ENCODE measurements around a stretch of chr1.

DNA sequence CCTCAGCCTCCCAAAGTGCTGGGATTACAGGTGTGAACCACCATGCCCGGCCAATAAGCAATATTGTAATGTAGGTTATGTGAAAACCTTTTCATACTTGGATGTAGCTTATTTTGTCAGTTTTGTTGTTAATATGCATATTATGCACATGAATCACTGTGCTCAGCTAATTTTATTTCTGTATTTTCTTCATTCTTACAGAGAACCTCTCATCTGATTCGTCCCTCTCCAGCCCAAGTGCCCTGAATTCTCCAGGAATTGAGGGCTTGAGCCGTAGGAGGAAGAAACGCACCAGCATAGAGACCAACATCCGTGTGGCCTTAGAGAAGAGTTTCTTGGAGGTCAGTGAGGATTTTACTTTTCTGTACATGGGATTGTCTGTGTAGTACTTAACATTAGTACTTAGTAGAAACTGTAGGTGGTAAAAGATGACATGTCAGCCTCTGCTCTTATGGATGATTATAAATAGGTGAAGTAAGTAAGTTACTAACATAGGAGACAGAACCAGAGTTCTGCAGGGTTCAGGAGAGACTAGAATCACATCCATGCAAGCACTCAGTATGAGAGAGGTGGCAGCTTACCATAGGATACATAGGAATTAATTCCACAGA is 120.4 kb downstream of the CD247 start:
- PRO-cap: no peak
- RAMPAGE, long total RNA, 3 experiments: no peak in any of the 3 experiments

GRCh38 chr1:167433227-167434114 is 84.9 kb downstream of the CD247 start:
- PRO-cap: no peak
- RAMPAGE, long total RNA, 3 experiments: no peak in any of the 3 experiments

DNA sequence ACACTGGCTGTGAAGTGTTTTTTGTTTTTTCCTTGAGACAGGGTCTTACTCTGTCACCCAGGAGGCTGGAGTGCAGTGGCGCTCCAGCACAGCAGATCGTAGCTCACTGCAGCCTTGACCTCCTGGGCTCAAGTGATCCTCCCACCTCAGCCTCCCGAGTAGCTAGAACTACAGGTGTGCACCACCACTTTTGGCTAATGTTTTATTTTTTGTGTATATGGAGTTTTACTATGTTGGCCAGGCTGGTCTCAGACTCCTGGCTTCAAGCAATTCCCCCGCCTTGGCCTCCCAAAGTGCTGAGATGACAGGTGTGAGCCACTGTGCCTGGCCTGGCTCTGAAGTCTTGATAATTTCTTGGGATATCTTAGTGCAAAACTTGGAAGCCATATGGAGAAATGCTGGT is 40.8 kb downstream of the CD247 start:
- PRO-cap: no peak
- RAMPAGE, long total RNA, 3 experiments: no peak in any of the 3 experiments

DNA sequence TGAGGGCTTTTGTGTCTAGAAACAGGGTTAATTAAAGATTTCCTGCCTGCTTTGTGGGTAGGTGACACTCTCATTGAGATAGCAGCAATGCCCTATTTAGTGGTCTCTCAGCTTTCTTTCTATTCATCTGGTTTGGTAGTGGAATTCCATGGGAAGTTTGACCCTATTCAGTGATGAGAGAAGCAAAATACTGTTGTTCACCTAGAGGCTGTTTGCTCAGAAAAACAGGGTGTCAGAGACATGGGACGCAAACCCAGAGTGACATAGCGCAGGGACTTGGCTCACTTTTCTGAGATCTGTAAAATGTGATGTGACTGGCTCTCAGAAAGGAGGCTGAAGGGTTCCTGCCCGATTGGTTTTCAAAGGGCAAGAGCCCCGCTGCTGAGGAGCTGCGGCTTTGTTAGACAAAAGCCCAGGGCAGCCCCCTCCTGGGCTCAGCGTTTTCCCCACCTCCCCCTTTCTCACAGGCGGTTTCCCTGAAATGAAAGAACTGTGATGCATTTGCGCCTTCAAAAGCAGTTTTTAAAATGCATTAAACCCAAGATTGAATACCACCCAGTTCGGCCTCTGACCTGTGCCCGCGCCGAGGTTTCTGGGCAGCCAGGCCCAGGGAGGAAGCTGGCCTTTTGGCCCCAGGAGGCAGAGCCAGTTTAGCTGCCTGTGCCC is 28.9 kb downstream of the CD247 start:
- PRO-cap: no peak
- RAMPAGE, long total RNA, 3 experiments: no peak in any of the 3 experiments

- PRO-cap: no peak
- RAMPAGE, long total RNA, 3 experiments: no peak in any of the 3 experiments
Observed at GRCh38 chr1:167532518-167532773, 14.1 kb upstream of the CD247 start.

DNA sequence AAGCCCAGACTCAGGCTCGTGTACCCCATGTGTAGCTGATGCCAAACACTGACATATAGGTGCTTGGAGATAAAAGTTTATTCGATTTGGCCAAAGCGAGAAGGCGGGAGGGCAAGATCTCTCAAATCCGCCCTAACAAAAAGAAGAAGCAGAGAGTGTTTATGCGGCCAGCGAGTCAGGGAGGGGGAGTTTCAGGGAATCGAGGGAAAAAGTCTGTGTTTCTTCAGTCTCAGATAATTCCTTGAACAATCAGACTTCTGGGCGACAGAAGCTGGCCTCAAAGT is 594 bp upstream of the CREG1 start:
- PRO-cap: no peak
- RAMPAGE, long total RNA, 3 experiments: no peak in any of the 3 experiments

GRCh38 chr1:167564441-167565128 is 11.0 kb upstream of the CREG1 start:
- PRO-cap: no peak
- RAMPAGE, long total RNA, 3 experiments: no peak in any of the 3 experiments

DNA sequence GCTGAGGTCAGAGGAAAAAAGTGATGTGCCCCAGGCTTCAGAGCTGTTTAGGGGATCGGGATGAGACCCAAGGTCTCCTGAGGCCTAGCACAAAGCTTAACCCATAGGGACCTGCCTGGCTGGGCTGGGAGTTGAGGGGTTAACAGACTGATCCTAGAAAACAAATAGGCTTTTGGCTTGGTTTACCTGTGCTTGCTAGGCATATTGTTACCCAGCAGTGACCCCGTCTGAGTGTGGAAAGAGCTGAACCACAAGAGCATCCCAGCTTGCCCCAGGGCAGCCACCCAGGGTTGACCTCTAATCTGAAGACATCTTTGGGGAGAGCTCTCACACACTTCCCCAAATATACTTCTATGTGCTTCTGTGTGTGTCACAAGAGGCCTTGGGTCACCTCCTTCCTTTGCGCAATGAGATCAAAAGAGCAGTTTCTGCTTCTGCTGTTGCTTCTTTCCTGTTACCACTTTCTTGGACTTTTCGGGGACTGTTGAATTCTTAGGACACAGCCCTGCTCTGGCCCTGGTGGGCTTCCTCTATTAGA is 28.7 kb upstream of the RCSD1 start:
- PRO-cap: no peak
- RAMPAGE, long total RNA, 3 experiments: no peak in any of the 3 experiments

DNA sequence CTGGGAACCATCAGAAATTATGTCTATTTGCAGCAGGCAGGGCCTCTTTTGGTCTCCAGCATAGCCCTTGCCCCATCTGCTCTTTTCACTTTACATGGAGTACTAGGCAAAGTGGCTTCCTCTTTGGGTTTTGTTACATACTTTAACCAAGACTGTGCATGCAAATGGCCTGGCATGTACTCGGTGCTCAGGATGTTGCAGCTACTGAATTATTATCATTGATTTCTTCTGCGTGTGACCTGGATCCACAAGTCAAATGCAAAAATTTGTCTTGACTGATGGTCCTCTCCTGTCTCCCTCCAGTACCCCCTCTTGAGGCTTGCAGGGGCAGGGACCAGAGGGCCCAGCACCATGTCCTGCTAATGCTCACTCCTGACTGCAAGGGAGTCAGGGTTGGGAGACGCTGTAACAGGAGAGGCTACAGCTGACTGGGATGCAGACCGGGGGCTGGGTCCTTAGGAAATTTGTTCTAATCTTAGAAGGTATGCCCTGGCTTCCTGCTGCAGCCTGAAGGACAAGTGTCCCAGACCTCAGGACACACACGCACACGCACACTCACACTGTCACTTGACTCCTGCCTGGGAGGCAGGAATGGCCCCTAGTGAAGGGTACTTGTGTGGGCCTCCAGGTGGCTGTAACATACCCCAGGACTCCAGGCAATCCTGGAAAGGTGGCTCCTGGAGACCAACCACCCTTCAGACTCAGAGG is 39.6 kb downstream of the RCSD1 start:
- PRO-cap: bidirectional peak, plus-strand start at position 526 of the sequence, minus-strand start at position 380 of the sequence
- RAMPAGE, long total RNA, 3 experiments: no peak in any of the 3 experiments

GRCh38 chr1:167696893-167698191 is 24.4 kb upstream of the MPZL1 start:
- PRO-cap: no peak
- RAMPAGE, long total RNA, 3 experiments: no peak in any of the 3 experiments

- PRO-cap: no peak
- RAMPAGE, long total RNA, 3 experiments: no peak in any of the 3 experiments
Observed at GRCh38 chr1:167719555-167720642, 1.9 kb upstream of the MPZL1 start.

DNA sequence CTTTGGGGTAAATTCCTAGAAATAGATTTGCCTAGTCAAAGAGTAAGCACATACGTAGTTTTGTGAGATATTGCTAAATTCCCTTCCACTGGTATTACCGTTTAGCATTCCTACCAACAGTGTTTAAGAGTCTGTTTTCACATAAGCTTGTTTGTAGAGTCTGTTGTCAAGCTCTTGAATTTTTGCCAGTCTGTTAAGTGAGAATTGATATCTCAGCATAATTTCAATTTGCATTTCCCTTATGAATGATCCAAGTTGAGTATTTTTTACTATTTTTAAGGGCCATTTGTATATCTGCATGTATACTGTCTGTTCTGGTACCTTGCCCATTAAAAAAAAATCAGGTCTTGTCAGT is 37.0 kb upstream of the MPC2 start:
- PRO-cap: no peak
- RAMPAGE, long total RNA, 3 experiments: no peak in any of the 3 experiments

- PRO-cap: no peak
- RAMPAGE, long total RNA, 3 experiments: no peak in any of the 3 experiments
Observed at GRCh38 chr1:168230568-168231331, 4.9 kb downstream of the SFT2D2 start.

GRCh38 chr1:168319497-168320148 is 38.9 kb downstream of the TBX19 start:
- PRO-cap: no peak
- RAMPAGE, long total RNA, 3 experiments: no peak in any of the 3 experiments

DNA sequence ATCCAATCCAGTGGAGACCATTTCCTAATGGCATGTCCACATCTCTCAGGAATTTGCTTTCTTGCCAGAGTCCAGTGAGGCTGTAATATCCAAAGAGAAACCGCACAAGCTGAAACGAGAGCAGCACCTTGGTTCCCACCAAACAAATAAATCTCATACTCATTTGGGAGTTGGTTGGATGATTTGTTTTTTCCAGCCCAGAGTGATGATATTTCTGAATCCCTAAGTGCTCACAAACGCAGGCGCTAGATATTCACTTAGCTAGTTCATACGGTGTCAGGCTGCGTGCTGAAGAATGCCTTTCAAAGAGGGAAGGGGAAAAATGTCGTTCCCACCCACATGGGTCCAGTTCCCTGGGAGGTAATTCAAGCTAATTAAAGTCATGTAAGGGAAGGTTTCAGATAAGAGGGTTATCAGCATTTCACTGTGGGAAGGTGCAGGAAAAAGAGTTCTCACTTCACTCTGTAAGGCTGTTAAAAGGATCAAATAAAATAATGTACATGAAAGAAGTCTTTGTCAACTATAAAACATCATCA is 19.5 kb downstream of the DPT start:
- PRO-cap: no peak
- RAMPAGE, long total RNA, 3 experiments: no peak in any of the 3 experiments

DNA sequence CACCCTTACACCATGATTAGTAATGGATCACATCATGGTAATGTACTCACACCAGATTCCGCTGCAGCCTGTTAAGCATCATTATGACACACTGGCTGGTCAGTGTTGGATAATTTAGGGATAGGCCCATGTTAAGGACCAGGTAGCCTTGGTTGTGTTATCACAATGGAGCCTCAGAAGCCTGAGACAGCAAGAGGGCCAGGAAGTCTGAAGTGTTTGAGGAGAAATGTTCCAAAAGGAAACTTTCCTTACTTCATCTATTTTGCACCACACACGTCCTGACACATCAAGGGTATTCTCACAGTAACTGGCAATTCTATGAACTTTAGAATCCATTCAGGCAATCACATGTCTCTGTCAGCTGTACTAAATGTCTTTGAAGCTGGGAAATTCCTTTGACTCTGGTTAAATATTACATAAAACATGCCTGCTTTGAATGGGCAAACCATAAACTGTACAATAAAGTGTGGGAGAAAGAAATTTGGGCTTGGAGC is 105.3 kb upstream of the DPT start:
- PRO-cap: no peak
- RAMPAGE, long total RNA, 3 experiments: no peak in any of the 3 experiments

- PRO-cap: no peak
- RAMPAGE, long total RNA, 3 experiments: no peak in any of the 3 experiments
Observed at GRCh38 chr1:169019358-169019683, 87.2 kb upstream of the ATP1B1 start.

GRCh38 chr1:169019684-169020152 is 86.8 kb upstream of the ATP1B1 start:
- PRO-cap: no peak
- RAMPAGE, long total RNA, 3 experiments: no peak in any of the 3 experiments

DNA sequence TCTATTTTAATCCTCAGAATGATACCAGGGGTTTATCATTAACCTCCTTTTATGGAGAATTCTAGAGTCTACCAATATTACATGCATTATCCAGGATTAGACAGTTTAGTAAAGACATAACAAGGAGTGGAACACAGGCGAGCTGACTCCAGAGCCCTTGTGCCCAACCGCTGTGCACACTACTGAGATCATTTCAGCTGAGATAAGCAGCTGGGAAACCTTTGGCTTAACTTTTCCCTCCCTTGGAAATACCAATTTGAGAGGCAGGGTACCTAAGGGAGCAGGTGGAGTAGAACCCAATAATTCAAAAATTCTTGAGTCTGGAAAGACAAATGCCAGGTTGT is 59.8 kb upstream of the ATP1B1 start:
- PRO-cap: no peak
- RAMPAGE, long total RNA, 3 experiments: no peak in any of the 3 experiments

- PRO-cap: no peak
- RAMPAGE, long total RNA, 3 experiments: no peak in any of the 3 experiments
Observed at GRCh38 chr1:169101892-169102456, 4.5 kb upstream of the ATP1B1 start.